Osteocyte (in vitro differentiated cells): ENCODE results near the genes CIRBP and ADAMTSL5.

- PRO-cap = bidirectional peak, plus-strand start at chr19:1269332, minus-strand start at chr19:1269080
Measured at GRCh38 chr19:1269284-1269474, at the start of gene CIRBP. CIRBP (plus strand) TSS chr19:1269332.

DNA sequence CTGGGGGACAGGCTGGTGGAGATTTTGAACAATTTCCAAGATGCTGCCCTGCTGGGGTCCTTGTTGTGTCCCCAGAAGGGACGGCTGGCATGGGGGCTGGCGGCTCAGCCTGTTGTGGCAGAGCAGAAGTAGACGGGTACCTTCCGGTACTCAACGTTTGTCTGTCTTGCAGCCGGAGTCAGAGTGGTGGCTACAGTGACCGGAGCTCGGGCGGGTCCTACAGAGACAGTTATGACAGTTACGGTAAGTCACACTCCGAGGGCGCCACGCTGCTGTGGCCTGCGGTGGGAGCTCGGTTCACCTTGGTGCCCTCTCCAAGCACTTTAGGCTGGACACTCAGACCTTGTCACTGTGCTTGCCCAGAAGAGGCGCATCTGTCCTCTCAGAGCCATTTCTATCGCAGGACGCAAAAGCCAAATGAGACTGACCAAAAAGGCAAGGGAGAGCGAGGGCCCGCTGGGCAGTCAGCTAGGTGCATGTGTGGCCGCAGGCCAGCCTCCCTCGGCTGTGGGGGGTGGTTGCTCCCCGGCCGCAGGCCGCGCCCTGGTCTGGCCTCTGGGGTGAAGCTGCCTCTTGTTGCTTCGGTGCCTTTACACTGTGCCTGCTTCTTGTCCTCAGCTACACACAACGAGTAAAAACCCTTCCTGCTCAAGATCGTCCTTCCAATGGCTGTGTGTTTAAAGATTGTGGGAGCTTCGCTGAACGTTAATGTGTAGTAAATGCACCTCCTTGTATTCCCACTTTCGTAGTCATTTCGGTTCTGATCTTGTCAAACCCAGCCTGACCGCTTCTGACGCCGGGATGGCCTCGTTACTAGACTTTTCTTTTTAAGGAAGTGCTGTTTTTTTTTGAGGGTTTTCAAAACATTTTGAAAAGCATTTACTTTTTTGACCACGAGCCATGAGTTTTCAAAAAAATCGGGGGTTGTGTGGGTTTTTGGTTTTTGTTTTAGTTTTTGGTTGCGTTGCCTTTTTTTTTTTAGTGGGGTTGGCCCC lies 3.0 kb downstream of the CIRBP start:
- PRO-cap = no peak

GRCh38 chr19:1282660-1282866 lies 3.1 kb upstream of the EFNA2 start:
- PRO-cap = no peak

DNA sequence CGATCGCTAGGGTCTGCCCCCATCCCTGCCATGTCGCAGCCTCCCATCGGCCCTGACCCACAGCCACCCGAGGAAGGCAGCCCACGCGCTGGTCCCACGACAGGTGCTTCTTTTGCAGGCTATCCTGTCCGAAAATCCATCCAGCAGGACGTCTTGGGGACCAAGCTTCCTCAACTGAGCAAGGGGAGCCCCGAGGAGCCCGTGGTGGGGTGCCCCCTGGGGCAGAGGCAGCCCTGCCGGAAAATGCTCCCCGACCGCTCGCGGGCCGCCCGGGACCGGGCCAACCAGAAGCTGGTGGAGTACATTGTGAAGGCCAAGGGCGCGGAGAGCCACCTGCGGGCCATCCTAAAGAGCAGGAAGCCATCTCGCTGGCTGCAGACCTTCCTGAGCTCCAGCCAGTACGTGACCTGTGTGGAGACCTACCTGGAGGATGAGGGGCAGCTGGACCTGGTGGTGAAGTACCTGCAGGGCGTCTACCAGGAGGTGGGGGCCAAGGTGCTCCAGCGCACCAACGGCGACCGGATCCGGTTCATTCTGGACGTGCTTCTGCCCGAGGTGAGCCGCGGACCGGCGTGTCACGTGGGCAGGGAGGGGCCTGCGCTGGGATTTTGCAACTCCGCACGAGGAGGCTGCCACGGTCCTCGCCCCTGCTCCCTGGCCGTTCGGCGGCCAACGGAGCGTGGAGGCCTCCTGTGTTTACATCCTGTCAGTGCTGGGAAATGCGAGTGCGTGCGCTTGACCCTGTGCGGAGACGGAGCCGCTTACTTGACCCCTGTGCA lies 13.0 kb upstream of the NDUFS7 start:
- PRO-cap = no peak

- PRO-cap = no peak
Measured at GRCh38 chr19:1402694-1403191, 1.4 kb upstream of the GAMT start.

GRCh38 chr19:1423448-1424106 lies 14.6 kb upstream of the RPS15 start:
- PRO-cap = no peak

DNA sequence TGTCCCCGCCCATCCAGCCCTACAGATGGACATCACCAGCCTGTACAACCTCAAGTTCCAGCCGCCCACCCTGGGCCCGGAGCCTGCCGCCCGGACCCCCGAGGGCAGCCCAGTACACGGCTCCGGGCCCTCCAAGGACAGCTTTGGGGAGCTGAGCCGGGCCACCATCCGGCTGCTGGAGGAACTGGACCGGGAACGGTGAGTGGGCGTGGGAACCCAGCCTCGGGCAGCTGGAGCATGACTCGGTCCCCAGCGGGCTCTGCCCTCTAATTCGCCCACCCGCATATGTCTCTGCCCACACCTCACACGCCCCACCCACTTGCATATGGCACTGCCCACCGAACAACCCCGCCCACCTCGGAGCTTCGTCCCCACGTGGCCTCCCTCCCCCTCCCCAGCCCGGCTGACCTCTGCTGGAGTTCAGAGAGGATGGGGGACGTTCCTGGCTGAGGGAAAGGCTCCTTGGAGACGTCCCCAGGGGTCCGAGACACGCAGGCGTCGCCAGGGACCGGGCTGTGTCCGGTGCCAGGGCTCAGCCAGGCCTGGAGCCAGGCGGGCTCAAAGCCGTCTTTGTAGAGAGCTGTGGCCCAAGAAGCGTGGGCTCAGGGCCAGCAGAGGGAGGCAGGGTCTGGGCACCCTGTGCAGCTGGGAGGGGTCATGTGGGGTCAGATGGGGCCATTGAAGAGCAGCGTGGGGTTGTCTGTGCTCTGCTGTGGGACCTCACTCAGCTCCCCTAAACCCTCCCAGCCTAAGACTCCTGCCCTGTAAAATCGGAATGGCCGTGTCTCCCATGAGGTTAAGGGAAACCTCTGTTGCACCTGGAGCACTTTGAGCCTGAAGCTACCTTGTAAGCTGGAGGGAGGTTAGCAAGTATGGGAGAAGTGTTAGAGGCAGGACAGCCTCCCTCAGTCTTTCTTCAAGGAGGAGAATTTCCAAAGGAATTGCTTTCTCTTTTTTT lies 3.8 kb downstream of the APC2 start:
- PRO-cap = no peak

DNA sequence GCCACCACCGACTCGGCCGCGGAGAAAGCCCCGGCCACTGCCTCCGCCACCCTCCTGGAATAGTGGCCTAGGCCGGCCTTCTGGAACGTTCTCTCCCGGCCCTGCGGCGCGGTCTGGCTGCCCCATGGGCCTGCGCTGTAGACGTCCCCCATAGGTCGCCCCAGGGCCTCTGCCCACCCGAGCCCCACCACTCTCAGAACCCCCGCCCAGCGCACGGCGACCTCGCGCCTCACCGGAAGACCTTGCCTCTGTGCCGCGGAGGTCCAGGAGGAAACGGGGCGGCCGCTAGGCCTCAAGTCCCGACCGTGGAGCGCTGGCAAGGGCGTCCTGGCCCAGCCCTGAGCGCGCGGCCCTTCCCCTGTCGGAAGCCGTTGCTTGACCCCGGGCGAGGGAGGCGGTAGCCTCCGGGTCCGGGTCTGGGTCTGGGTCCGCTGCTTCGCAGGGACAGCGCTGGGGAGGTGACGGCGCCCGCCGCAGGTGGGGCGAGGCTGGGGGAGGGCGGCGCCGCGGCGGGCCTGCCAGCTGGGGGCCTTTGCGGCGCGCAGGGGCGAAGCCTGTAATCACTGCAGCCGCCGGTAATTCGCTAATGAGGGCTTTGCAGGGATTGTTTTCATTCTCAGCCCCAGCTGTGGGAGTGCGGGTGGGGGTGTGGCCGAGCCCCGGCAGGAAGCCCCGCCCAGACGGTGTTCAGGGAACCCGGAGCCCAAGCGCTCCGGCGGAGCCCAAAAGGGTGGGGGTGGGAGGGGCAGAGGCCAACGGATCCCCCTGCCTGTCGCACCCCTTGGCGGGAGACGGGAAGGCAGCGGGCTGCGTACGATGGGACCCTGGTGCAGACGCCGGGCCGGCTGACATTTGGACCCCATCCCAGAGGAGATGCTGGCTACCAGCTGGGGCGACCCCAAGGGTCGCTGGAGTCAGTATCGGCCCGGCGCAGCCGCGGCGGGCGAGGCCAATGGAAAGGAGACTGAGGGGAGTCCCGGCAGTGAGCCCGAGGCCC lies 8.6 kb downstream of the C19orf25 start:
- PRO-cap = no peak

- PRO-cap = bidirectional peak, plus-strand start at chr19:1513151, minus-strand start at chr19:1513010; bidirectional peak, plus-strand start at chr19:1513304, minus-strand start at chr19:1513305; bidirectional peak, plus-strand start at chr19:1513705, minus-strand start at chr19:1513584
Measured at GRCh38 chr19:1512868-1513813, at the start of gene ADAMTSL5. ADAMTSL5 (minus strand) TSS chr19:1513019.

DNA sequence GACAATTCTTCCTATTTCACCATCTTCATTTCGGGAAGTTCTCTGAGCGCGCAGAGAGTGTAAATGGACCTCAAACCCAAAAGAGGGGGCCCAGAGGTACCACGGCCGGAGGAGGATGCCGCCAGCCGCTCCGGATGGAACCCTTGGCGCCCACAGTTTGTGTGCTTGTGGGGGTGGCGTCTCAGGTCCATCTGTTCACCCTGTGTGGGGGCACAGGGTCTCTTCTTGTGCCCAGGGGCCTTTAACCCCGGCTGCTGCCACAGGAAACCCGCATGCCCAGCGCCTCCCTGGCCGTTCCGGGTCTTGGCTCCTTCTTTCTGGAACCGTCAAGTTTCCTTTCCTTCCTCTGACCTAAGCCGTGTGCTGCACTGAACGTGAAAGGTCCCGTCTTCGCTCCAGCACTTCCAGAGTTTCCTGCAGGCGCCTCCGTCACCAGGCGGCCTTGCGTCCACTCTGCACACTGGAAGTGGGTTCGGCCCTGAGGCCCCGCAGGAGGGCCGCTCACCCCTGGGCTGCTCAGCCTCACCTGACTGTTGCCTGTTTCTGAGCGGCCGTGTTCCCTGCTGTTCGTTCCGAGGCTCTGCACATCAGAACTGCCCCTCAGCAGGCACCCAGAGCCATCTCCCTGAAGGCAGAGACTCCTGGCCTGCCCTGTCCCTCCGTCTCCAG lies 12.1 kb upstream of the MEX3D start:
- PRO-cap = no peak

- PRO-cap = no peak
Measured at GRCh38 chr19:1591304-1592091, 1.2 kb downstream of the MBD3 start.

DNA sequence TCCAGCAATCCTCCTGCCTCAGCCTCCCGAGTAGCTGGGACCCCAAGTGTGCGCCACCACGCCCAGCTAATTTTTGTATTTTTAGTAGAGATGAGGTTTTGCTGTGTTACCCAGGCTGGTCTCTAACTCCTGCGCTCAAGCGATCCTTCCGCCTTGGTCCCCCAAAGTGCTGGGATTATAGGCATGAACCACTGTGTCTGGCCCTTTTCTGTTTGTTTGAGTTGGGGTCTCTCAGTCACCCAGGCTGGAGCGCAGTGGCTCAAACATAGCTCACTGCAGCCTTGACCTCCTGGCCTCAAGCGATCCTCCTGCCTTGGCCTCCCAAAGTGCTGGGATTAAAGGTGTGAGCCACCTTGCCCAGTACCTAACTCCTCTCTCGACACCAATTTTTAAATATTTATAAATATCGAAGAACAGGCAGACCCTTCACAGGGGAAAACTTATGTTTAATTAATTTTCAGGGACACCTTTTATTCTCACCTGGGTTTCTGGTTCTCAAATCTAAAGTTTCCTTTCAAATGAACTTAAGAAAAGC lies 9.0 kb downstream of the TCF3 start:
- PRO-cap = no peak

- PRO-cap = no peak
Measured at GRCh38 chr19:1747069-1747577, 6.2 kb upstream of the ONECUT3 start.

GRCh38 chr19:1815287-1816151 lies 3.4 kb upstream of the ATP8B3 start:
- PRO-cap = no peak

DNA sequence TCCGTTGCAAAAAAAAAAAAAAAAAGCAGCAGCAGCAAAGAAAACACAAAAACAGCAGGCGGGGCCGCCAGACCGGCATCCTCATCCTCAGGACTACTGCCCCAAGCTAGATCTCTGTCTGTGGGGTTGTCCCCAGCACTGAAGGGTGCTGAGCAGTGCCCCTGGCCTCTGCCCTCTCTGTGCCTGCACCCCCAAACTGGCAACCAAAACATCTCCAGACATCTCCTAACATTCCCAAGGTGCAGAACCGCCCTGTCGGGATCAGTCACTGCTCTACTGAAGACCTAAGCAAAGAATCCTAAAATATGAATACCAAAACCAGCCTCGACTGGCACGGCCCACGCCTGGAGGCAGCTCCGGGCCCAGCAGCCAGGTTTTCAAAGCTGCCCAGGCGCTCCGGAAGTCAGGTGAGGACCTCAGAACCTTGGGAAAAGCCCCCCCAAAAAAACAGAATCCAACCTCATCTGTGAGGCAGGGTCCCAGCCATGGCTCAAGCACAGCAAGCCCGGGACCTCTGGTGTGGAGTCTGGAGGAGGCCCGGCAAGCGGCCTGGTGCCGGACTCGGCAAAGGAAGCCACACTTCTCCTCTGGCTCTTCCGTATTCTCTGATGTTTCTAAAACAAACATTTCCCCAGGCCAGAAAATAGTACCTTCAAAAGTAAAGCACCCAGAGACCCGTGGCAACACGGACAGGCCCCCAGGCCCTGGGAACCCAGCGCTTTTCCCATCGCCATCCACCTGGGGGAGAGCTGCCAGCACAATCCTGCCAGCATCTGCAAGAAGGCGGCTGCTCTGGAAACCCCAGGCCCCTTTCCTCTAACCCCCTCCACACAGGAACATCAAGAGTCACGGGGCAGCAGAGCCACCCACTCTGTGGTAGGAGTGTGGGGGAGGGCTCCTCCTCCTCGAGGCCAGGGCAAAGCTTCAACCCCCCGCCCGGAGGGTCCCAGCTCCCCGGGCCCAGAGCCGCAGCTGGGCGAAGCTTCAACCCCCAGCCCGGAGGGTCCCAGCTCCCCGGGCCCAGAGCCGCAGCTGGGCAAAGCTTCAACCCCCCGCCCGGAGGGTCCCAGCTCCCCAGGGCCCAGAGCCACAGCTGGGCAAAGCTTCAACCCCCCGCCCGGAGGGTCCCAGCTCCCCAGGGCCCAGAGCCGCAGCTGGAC lies 5.7 kb downstream of the REXO1 start:
- PRO-cap = no peak

DNA sequence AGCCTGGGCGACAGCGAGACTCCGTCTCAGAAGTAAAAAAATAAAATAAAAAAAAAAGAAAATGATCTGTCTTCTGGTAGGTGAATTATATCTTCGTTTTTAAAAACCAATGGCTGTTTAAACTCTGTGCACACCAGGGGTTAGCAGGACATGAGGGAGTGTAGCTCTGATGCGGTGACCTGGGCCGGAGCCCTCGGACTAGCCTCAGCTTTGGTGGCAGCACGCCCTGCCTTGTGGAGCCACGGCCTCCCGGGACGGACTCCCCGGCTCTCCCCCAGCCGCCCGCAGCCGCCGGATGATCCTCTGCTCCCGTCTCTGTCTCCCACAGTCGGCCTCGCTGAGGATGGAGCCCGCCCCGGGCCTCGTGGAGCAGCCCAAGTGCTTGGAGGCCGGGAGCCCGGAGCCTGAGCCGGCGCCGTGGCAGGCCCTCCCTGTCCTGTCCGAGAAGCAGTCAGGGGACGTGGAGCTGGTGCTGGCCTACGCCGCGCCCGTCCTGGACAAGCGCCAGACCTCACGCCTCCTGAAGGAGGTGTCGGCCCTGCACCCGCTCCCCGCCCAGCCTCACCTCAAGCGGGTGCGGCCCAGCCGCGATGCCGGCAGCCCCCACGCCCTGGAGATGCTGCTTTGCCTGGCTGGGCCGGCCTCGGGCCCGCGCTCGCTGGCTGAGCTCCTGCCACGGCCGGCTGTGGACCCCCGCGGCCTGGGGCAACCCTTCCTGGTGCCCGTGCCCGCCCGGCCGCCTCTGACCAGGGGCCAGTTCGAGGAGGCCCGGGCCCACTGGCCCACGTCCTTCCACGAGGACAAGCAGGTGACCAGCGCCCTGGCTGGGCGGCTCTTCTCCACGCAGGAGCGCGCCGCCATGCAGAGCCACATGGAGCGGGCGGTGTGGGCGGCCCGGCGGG lies 6.8 kb downstream of the ADAT3 start:
- PRO-cap = no peak

GRCh38 chr19:1965852-1966898 lies 25.2 kb downstream of the CSNK1G2 start:
- PRO-cap = no peak

- PRO-cap = no peak
Measured at GRCh38 chr19:1987409-1988045, 28.0 kb downstream of the BTBD2 start.

DNA sequence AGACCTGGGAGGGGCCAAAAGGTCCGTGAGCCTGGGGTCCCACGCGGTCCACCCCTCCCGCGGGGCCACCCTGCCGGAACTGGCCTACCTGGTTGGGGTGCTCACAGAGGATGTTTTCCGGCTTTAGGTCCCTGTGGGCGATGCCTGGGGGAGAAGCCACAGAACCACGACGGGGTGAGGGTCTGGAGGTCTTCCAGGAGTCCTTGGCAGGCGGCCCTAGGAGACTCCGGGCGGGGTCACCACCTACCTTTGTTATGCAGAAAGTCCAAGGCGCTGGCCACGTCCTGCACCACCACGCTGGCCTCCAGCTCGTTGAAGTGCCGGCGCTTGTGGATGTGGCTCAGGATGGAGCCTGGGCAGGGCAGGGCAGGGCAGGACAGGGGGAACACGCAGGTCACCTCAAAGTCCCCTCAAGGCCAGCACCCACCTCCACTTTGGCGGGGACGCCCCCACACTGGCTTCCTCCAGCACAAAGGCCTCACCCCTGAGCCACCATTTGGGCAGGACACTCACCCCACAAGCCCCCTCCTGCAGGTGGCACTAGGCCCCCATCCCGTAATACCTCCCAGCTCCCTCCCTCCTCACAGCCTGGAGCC lies 8.4 kb downstream of the MKNK2 start:
- PRO-cap = no peak

DNA sequence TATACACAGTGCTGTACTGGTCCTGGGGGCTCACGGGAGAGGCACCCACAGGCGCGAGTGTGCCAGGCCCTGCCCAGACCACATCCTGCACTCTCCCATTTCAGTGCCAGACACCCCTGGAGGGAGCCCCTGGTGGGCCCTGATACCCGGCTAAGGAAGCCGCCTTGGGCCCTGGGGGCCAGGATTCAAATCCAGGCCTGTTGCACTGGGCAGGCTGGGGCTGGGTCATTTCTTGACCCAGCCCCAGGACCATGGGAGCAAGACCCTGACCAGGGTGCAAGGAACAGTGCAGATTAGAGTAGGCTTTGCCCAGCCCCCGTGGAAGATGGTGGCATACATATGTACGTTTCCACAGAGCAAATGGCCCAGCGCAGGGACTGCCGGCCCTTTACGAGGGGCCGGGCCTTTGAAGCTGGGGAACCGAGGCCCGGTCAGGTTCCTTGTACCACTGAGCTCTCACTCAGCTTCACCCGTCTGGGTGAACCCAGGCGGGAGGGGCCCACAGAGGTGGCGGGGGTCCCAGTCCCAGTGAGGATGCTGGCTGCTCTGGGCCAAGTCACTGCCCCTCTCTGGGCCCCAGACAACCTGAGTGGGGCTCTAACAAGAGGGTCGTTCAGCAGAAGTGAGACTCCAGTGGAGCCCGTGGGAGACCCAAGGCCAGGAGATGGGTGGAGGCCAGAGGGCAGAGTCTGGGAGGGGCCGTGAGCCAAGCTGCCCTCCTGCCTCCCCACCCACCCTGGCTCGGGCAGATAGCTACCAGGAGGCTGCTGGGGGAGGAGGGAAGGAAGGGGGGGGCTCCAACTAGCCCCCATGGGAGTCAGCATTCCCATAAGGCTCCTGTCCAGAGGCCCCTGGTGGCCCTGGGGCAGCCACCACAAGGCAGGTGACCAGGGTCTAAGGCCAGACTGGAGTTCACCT lies 2.8 kb downstream of the MKNK2 start:
- PRO-cap = no peak